ENCODE data around the gene SPEGNB.

GRCh38 chr2:219223876-219224522 is 5.2 kb upstream of the ABCB6 start:
- PRO-cap: no peak

DNA sequence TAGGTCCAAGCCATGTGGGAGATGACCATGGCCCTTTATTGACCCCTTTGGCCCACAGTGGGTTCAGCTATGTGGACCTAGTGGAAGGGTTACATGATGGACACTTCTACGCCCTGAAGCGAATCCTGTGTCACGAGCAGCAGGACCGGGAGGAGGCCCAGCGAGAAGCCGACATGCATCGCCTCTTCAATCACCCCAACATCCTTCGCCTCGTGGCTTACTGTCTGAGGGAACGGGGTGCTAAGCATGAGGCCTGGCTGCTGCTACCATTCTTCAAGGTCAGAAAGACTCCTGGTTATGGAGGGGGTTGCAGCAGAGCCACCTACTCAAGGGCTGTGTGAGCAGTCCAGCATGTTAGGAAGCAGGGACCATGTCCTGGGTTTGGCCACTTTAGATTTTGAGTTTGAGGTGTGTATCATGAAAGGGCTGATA is 1.3 kb downstream of the STK16 start:
- PRO-cap: no peak

- PRO-cap: no peak
Measured at GRCh38 chr2:219266259-219266642, 12.5 kb upstream of the TUBA4A start.

GRCh38 chr2:219273779-219275018 is 5.0 kb upstream of the DNAJB2 start:
- PRO-cap: bidirectional peak, plus-strand start at chr2:219274827, minus-strand start at chr2:219274779

GRCh38 chr2:219279582-219280326 is 588 bp downstream of the DNAJB2 start:
- PRO-cap: bidirectional peak, plus-strand start at chr2:219279917, minus-strand start at chr2:219279822

DNA sequence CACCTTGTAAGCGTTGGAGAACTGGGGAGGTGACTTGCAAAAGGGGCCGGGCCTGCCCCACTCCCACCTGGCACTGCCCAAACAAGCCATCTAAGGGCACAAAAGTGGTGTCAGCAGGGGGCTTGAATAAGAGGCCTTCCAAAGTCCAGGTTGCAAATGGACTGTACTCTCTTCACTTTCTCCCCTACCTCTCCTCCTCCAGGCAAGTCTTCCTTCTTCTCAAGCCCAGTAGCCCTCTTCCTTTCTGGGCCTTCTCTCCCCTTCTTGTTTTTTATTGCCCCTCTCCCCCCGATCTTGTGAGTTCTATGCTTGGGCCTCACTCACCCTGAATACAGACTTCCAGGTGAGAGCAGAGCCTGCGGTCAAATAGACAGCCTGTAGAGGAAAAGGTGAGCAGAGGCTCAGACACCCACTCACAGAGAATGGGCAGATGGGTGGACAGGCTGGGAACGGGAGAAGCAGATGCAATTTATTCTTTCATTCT is 1.7 kb downstream of the PTPRN start:
- PRO-cap: no peak

GRCh38 chr2:219404206-219405494 is 13.5 kb upstream of the DES start:
- PRO-cap: bidirectional peak, plus-strand start at chr2:219404731, minus-strand start at chr2:219404498; bidirectional peak, plus-strand start at chr2:219405231, minus-strand start at chr2:219405144

GRCh38 chr2:219441048-219441314 is 6.3 kb downstream of the SPEG start:
- PRO-cap: no peak

- PRO-cap: no peak
Measured at GRCh38 chr2:219452088-219452533, 17.5 kb downstream of the SPEG start.

- PRO-cap: no peak
Measured at GRCh38 chr2:219495875-219496553, at the start of gene SPEGNB. SPEGNB (plus strand) TSS chr2:219496131.

- PRO-cap: no peak
Measured at GRCh38 chr2:219538575-219539444, 4.8 kb downstream of the CHPF start.

- PRO-cap: no peak
Measured at GRCh38 chr2:219541577-219542221, 1.9 kb downstream of the CHPF start.

- PRO-cap: no peak
Measured at GRCh38 chr2:219571804-219572019, 373 bp upstream of the OBSL1 start.

- PRO-cap: bidirectional peak, plus-strand start at chr2:219630536, minus-strand start at chr2:219630484; bidirectional peak, plus-strand start at chr2:219631097, minus-strand start at chr2:219630761
Measured at GRCh38 chr2:219630101-219630944, 2.9 kb downstream of the SLC4A3 start.

DNA sequence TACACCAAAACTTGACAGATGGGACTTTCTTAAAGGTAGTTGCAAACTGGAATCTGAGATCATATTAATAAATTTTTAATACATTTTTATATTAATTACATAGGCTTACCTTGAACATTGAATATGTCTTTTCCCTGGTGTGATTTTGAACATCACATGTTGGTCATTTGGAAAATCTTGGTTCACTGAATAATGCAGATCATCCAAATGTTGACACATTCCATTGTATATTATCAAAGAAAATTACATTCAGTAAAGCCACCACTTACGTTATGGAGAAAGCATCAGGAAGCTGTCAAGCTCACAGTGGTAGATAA is 597.0 kb downstream of the EPHA4 start:
- PRO-cap: no peak

DNA sequence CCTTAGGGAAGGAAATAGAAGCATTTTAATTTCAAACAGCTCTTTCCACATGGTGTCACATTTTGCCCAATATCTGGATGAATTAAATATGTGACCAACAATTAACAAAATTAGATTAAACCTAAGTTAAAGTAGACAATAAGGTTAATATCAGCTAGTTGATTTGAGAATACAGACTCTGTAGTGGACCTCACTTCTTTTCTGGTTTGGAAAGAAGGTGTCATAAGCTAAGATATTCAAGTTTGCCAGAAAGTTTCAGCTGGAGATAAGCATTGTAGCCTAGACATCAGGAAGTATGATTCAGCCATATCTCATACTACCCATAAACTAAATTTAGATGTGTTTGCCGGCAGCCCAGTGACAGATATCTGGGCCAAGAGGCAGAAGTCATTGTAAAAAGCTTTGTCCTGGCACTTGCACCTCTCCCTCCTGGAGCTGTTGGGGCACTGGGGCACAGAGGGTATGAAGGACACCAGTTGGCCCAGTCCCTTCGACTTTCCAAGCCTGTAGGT is 128.1 kb downstream of the EPHA4 start:
- PRO-cap: no peak

DNA sequence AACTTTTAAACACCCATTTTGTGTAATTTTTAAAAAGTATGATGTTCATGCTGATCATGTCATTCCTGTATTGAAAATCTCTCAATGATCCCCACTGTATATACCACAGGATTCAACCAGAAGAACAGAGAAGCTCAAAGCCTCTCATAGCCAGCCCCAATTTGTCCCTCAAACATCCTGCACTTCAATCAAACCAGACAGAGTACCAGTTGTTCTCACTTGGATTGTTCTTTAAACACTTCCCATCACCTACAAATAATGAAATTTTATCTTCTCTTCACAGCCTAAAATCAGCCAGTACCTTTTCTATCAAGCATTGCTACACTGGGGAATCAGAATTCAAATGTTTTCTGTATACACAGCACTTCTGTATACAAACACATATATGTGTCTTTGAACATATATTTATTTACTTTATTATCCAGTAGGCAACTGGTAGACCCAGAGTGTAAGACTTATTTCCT is 52.0 kb downstream of the EPHA4 start:
- PRO-cap: no peak

GRCh38 chr2:221563690-221564667 is 8.1 kb downstream of the EPHA4 start:
- PRO-cap: no peak

- PRO-cap: no peak
Measured at GRCh38 chr2:222462874-222463407, 38.6 kb downstream of the SGPP2 start.

GRCh38 chr2:222796577-222797138 is 64.2 kb upstream of the ACSL3 start:
- PRO-cap: no peak